Diencephalon (tissue), 2 donors: ENCODE measurements around the genes C12orf56, TBK1 and TBC1D30.

- RAMPAGE, long total RNA = no peak
Observed at GRCh38 chr12:64338662-64339053, 51.9 kb downstream of the C12orf56 start.

- RAMPAGE, long total RNA = no peak
Observed at GRCh38 chr12:64390209-64391203, at the start of gene C12orf56. C12orf56 (minus strand) TSS chr12:64390758.

GRCh38 chr12:64405328-64405584 lies 1.1 kb downstream of the XPOT start:
- RAMPAGE, long total RNA = no peak

DNA sequence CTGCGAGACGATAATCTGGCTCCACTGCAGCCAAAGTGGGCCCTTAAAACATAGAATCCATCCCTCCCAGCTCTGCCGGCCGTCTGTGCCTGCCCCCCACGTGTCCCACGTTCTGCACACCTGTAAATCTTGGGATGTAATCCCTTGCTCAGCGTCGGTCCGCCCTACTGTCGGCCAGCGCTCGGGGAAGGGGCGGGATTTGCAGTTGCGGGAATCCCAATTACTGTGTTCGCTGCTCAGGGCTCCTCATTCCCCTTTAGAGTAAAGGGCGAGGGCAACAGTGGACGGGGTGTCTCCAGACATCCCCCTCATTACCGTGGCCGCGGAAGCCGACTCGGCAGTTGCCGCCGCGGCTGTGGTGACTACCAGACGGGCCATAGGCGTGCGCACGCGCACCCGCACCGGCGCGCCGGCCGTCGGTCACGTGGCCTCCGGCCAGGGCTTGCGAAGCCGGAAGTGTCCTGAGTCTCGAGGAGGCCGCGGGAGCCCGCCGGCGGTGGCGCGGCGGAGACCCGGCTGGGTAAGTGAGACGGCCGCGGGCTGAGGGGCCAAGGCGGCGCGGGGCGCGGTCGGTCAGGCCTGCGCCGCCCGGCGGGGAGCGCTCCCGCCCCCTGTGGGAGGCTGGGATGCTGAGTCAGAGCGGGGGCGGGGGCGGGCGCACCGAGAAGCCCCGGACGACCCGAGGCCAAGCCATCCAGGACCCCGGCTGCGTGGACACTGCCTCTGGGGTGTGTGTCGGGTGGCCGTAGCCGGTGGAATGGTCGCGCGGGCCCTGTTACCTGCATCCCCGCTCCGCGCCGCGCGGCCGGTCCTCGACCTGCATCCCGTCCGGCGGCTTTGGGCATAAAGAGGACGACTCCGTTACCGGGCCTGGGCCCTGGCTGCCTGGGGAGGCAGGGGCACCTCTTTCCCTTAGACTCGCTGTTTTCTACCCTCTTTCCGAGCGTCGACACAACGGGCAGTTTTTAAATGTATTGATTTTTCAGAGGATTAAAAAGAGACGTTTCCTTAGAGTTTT lies at the start of gene TBK1:
Gene TBK1, plus strand, starts transcription at position 453 of the 1,018 bp plus-strand sequence.
- RAMPAGE, long total RNA = start-site peak on the plus strand centred at position 473 of the sequence, 53 bp wide, 507 and 580 reads in 2 replicates

DNA sequence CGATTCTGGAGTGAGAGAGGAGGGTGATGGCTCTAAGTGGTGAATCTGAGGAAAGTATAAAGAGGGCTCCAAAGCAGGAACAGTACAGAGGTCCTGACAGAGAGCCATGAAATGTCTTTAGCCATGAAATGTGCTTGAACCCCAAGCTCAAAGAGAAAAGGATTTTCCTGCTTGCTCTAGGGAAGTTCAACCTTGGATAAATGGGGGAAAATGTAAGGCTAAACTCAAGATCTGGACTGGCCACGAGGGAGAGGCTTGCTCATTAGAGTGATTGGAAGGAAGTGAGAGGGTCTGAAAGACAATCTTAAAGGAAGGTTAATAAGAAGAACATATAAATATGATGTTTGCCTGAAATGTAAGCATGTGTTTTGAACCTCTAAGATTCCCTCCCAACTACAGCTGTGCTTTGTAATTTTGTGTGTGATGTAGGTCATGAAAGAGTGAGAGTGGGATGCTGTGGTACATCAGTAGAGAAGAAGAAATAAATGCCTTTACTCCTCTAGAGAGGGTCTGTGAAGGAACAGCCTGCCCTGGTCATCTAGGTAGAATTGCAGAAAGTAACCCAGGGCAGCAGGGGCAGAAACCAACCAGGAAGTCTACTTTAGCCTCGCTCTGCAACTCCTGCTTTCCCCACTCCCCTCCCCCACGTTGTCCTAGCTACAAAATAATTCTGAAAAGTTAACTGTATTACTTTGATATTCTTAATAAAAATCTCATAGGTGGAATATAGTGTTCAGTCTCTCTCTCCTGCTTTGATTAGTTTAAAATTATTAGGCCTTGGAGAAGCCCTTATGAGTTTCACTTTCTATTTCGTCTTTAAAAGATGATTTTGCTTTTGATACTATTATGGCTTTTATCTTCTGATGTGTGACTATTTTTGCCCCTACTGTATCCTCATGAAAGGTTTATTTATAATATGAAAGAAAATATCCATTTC lies 7.4 kb downstream of the TBK1 start:
- RAMPAGE, long total RNA = no peak

DNA sequence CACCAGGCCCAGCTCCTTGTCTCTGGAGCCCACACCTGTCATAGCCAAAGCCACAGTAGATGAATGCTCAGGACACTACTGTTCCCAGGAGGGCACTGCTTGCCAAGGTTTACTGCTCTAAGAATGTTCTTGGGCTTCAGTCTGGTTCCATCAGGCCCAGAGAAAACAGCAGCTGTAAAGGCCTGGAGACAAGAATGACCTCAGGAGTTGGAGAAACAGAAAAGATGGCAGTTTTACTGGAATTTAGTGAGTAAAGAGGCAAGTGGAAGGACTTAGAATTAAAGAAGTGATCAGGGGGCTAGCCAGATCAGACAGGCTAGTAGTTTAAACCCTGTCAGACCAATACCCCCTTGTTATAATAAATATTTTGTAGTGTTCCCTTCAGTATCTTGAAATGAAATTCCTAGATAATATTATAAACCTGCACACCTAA lies 17.9 kb downstream of the TBK1 start:
- RAMPAGE, long total RNA = no peak

GRCh38 chr12:64596295-64596834 lies 13.9 kb upstream of the RASSF3 start:
- RAMPAGE, long total RNA = no peak

GRCh38 chr12:64670011-64670525 lies 59.8 kb downstream of the RASSF3 start:
- RAMPAGE, long total RNA = no peak

DNA sequence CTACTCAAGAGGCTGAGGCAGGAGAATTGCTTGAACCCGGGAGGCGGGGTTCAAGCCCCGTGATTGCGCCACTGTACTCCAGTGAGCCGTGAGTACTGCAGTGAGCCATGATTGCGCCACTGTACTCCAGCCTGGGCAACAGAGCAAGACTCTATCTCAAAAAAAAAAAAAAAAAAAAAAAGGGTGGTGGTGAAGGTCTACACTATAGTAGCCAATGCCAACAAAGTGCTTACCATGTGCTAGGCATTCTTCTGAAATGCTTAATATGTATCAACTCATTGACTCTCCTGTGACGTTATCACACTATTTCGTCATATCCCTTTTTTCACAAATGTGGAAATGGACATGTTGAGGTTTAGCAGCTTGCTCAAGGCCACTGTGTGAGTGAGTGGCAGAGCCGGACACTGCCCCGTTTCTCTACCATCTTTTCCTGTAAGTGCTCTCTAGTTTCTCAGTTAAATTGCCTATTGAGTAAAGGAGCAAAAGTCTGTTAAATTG lies 59.5 kb downstream of the GNS start:
- RAMPAGE, long total RNA = no peak

GRCh38 chr12:64780238-64781461 lies 21.4 kb upstream of the GNS start:
- RAMPAGE, long total RNA = no peak

- RAMPAGE, long total RNA = no peak
Observed at GRCh38 chr12:64824317-64824802, at the start of gene TBC1D30. TBC1D30 (plus strand) TSS chr12:64824647.

DNA sequence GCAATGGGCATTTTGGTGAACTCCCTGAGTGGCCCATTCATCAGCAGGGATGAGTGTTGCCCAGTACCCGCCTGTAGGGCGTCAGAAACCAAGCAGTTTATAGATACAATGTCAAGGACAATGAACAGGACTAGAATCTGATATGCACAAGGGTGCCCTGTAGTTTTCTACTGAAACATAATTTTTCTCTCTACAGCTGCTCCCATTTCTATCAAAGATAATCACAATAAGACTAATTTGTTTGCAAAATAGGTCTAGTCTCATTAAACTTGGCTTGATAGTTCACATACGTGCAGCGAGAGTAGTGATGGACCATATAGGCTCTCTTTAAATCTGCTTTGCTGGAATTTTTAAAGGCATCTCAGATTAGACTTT lies 20.1 kb downstream of the LEMD3 start:
- RAMPAGE, long total RNA = no peak

DNA sequence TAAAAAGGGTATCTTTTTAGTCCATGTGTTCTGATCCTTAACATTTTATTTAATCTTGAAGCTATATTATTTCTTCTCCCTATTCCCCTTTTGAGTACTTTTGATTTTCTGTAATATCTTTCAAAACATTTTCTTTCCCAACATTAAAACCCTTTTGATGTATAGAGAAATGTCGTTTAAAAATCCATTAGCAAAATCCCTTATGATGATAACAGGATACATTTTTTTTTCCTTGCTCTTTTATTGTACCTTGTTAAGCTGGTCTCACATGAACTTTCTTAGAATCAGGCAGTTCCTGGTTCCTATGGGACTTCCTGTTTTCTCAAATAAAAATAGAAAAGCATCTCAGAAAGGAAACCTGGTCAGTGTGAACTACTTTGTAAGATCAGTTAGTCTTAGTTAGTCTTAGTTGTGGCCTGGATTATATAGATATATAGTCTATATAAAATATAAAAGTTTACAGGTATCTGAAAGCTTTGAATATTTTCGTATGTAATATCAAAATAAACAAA lies 40.2 kb downstream of the LEMD3 start:
- RAMPAGE, long total RNA = no peak

GRCh38 chr12:65556767-65557177 lies 267.5 kb upstream of the HMGA2 start:
- RAMPAGE, long total RNA = no peak

DNA sequence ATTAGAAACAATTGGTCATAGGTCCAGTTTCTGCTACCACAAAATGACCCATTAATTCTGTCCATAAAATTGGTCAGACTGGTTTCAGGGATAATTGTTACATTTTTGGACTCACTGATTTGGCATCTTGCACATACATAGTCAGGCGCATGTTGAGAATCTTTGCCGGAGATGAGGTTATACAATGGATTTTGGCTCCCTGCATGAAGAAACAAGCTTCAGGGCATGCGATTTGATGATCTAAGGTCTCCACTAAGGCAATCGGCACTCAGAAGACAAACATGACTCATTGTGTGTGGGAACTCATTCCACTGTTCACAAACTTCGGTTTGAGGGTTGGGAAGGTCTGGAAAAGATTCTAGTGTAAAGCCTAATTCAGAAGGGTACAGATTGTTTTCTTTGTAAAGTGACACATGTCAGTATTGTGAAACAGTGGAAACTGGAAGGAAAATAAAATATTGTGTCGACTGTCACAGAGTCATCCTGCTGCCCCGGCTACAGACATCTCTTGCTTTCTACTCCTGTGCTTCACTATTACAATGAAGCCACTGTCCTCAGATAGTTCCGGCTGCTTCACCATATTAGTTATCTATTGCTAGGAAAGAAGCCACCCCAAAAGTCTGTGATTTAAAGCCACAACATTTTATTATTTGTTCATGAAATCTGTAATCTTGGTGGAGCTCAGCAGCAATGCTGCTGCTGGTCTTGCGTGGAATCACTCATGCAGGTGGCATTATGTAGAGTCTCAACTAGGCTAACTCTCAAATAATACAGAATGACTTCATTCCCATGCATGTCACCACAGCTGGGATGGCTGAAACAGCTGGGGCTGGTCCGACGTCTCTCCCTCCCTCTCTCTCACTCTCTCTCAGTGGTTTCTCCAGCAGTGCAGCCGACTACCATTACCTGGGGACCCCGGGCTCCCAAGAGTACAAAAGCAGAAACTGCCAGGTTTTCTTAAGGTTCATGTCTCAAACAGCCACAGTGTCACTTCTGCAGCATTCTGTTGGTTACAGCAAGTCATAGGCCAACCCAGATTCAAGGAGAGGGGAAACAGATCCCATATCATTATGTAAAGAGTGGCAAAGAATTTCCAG lies 192.4 kb upstream of the HMGA2 start:
- RAMPAGE, long total RNA = no peak

DNA sequence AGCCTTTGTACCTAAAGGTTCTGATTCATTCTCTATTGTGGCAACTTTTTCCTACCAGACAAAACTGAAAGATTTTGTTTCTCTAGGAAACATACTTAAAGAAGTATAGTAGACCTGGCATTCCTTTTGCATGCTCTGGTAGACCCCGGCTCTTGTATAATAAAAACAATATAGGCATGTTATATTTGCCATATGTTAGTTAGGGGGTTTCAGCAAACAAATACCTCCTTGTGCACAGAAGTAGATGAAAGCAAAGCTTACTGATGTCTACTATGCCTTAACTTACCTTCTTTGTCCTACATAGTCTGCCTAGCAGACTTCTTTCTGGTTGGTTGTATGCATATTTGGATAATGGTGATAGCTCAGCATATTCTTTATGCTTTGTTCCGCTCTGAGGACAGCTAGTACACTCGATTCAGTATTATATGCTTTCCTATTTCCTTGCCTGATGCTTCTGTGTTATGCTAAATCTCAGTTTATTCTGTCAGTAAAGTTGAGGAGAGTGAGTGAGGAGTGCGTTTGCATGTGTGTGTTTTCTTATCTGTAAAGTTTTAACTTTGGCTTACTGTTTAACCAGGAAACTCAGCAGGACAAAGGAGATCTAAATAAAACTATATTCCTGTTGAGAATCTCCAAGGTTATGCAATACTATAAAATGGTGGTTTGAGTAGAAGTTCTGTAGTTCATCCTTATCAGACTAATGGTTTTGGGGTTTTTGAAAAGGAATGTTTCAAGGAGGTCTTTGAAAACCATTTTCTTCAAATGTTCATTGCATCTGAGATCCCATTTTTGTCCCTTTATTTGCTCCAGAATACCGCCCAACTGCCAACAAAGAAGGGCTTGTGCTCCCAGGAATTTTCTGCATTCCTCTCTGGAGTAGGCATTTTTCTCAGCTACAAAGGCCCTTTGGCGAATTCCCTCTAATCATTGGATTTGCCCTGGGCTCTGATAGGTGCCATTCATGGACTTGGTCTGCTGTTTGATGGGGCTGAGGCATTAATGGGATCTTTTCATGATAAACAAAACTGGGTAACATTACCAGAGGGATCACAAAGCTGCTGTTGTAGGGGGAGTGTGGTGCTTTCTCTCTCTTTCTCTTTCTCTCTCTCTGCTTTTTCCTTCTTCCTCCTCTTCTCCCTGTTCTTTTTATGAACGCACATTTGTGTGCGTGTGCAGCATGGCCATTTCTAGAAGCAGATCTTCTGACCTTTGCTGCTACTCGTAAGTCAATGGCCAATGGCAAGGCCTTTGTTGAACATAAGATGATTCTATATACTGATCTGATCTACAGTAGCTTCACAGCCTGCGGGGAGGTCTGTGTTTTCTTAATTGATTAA lies 71.6 kb downstream of the HMGA2 start:
- RAMPAGE, long total RNA = no peak

DNA sequence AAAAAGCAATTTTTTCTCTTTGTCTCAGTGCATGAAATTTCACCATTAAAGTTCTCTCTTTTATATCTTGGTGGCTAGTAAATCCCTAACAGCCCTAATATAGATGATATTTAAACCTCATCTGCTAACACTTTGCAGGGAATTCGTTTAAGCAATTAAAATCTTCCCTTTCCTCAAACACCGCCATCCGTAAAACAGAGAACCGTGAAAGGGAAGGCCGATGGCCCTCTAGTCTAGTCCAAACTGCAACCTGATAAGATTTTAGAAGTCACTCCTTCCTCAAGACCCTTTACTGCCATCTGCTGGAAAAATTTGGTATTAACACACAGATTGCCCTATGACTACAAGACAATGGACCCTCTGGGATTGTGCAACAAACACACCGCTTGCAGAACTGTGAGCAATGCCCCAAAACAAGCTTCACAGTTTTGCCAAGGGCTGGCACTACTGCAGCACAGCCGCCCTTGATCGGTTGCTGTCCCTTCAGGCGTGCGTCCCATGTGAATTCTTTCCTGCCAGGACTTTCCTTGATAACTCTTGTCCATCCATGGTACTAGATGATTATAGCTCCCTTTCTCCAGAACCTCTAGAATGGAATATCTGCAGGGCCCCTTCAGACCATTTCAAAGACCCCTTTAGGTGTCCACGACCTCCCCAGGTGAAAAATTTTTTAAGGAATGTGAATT lies 23.1 kb downstream of the LLPH start:
- RAMPAGE, long total RNA = no peak

DNA sequence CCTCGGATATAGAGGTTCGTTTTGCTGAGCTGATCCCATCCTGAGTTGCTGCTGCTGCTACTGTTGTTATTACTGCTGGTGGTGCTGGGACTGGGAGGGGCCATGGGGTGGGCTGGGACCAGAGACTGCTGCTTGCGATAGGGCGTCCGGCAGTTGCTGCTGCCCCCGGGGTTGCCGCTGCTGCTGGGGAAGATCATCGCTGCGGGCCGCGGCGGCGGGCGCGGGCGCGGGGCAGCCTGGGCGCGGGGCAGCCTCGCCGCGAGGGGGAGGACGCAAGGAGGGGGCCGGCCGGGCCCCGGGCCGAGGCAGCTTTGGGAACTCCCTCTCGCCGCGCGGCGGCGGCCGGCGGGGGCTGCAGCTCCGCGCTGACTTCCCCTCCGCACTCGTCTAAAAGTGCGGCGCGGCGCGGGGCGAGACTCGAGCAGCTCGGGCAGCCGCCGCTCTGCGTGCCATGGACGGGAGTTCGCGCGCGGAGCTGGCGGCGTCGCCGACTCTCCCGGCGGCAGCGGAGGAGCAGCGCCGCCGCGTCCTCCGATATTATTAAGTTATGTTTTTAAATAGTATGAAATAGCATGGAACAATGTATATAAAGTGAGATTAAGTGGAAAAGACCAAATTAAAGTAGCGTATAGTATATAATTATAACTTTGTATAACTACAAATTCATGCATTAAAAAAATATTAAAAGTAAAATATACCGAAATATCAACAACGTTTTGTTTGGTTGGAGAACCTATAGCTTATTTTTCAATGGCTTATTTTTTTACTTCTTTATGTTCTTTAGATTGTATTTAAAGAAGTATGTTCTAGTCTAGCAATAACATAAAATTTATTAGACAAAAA lies 46.3 kb downstream of the IRAK3 start:
- RAMPAGE, long total RNA = no peak

- RAMPAGE, long total RNA = no peak
Observed at GRCh38 chr12:67630337-67631274, 17.9 kb upstream of the DYRK2 start.

GRCh38 chr12:67634391-67634867 lies 14.1 kb upstream of the DYRK2 start:
- RAMPAGE, long total RNA = no peak